Endometrial microvascular endothelial cells (primary cell): ENCODE measurements around the genes TBC1D20 and ANGPT4.

GRCh38 chr20:297842-298029 lies 366 bp downstream of the ZCCHC3 start:
- RAMPAGE, long total RNA: no peak

DNA sequence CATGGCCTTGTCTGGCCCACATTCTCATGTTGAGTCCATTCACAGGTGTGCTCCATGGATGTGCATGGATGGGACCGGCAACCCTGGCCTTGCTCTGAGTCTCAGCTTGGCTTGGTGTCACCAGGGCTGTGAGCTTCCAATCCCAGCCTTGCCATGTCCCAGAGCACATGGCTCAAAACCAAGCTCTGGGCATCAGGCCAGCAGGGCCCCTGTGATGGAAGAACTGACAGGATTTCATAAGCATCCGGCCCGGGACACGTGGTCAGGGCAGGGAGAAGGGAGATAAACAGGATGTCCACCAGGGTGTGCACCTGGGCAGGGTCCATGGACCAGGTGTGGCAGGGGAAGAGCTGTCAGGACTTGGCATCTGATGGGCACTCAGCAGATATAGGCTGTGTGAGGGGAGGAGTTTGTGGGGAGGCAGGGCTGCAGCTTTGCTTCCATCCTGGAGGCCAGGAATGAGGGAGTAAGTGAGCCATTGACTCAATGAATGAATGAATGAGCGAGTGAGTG lies 15.5 kb downstream of the NRSN2 start:
- RAMPAGE, long total RNA: no peak

GRCh38 chr20:444928-445206 lies 17.5 kb downstream of the TBC1D20 start:
- RAMPAGE, long total RNA: no peak

DNA sequence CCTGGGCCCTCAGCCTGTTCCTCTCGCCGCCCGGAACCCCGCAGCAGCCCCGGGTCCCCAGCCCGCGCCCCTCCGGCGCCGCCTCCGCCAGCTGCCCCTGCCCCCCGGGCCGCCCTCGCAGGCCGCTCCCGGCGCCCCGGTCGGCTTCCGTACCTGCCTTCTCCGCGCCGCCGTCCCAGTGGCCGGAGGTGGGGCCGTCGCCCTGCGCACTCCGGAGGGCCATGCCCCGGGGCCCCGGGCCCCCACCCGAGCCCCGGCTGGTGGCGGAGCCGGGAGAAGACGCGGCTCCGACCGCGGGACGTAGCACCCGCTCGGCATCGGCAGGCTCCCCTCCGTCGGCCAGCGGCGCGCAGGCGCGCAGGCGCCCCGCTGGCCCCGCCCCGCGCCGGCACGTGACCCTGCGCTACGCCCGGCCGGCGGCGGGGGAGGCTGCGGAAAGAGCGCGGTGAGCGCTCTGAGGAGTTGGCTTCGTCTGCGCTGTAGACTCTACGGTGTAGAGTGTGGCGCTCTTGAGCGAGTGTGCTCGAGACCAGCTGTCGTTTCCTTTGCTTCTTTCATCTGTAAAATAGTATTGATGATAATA lies at the start of gene TBC1D20:
TBC1D20 (minus strand) TSS at position 351 of the 583 bp plus-strand sequence.
- RAMPAGE, long total RNA: no peak

- RAMPAGE, long total RNA: no peak
Measured at GRCh38 chr20:844198-845312, 11.0 kb downstream of the FAM110A start.

DNA sequence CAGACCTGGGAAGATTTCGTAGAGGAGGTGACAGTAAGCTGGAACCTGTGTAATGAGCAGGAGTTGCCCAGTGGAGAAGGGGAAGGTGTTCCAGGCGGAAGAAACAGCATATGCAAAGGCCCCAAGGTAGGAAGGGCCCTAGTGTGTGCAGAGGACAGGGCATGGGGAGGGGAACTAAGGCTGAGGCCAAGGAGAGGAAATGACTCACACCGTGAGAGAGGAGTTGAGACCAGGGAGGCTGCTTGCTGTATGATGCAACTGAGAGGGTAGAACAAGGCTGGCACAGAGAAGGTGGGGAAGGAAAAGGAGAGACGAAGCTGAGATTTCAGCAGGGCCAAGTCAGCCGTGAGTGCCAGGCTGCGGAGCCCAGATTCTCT lies 34.7 kb downstream of the ANGPT4 start:
- RAMPAGE, long total RNA: no peak

GRCh38 chr20:911216-912082 lies 4.7 kb downstream of the ANGPT4 start:
- RAMPAGE, long total RNA: no peak

DNA sequence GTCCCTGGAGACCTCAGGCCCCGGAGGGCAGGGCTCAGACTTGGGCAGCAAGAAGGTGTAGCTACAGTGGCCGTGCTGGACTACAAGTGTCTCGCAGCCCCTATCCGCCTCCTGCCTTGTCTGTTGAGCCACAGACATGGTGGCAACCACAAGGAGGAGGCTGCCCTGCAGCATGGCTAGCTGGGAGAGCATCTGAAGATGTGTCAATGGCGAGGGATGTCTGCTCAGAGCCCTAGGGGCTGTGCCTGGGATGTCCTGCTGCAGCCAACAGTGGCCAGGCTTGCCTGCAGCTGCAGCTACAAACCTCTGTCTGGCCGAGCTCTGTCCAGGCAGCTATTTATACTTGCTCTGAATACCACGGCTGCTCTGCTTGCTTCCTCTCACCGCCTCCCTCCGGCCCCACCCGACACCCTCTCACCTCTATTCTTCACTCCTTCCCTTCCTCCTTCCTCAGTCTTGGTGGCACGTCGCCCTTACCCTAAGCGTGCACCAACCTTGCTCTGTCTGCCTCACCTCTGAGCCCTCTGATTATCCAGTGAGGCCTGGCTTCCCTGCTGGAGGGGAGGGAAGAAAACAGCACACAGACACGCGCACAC lies at the start of gene ANGPT4:
ANGPT4 (minus strand) TSS at position 312 of the 596 bp plus-strand sequence.
- RAMPAGE, long total RNA: no peak

DNA sequence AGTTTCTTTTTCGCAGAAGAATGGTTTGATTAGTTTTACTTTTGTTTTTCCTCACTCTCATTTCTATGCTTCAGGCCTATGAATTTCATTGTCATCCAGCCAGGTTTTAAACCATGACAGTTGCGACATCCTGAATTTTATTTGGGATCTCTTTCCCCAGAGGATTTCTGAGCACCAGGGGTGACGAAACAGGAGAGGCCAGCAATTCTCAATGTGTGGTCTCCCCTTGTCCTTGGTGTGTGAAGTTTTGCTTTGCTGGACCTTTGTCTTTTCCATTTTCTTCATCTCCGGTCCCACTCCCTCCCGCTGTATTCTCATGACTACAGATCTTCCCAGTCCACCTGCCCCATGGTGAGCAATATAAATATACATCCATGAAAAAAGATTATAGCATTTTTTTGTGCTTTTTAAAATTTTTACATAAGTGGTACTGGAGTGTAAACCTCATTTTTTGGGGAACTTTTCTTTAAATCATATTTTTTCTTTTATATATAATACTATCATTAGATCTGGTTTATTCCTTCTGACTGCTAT lies 4.7 kb downstream of the PSMF1 start:
- RAMPAGE, long total RNA: no peak

GRCh38 chr20:1154866-1155665 lies 29.7 kb downstream of the TMEM74B start:
- RAMPAGE, long total RNA: no peak

DNA sequence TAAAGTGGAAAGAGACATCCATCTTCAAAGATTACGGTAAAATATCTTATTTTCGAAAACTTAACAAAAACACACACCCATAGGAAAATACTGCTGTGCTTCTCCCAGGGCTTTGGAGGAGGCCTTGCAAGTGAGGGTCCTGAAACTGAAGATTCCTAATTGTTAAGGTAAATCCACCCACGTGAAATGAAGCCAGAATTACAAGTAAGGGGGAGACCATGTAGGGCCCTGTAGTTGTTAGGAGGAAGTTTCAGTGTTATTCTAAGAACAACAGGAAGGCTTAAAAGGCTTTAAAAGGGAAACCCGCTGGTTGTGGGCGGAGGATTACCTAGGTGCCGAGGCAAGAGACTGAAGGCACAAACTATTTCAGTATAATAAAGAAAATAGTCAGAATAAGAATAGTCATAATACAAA lies 10.1 kb upstream of the RAD21L1 start:
- RAMPAGE, long total RNA: no peak

DNA sequence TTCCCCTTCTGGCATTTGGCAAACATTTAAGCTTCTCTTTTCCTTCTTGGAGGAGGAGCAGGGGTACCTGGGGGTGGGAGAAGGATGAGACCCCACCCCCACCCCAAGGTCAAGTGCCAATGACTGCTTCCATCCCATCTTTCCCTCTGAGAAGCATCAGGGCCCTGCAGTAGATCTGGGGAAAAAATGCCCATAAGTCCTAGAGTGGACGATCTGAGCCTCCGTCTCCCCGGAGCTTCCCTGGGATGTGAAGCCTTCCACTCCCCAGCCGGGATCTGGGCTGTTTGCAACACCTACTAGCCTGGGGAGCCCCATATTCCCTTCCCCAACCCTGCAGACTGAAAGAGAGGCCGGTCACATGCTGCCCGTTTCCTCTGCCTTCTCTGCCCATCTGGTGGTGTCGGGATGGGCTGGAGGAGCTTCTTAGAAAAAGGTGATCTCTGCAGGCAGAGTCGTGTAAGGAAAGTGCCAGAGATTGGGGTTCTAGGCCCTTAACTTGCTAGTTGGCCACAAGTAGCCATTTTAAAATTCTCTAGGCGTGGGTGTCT lies 1.0 kb downstream of the SNPH start:
- RAMPAGE, long total RNA: no peak

GRCh38 chr20:1300852-1301497 lies 28.0 kb downstream of the SDCBP2 start:
- RAMPAGE, long total RNA: no peak

DNA sequence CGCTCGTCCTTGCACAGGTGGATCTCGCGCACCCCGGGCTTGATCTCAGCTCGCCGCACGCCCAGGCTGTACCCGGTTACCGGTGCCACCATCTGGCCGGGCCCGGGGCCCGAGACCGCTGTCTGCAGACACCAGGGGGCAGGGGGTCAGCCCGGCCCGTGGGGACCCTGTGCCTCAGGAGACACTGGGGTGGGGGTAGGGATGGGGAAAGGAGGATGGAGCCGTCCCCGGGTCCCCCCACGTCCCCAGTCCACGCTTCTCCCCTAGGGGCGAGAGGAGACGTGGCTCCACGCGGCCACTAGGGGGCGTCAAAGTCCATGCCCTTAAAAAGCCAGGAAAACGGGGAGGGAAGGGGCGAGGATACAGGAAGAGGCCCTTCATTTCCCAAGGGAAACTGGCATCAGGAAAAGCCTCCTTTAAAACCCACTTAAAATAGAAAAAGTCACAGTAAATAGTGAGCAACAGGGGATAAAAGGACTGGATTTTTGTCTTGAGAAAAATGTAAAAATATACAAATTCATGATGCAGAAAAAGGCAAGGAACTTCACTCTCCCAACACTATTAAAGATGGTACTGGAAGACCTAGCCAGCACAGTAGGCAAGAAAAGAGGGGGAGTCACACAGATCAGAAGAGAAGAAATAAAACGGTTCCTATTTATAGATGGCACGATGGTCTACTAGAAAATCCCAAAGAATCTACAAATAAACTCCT lies 15.4 kb downstream of the SDCBP2 start:
- RAMPAGE, long total RNA: no peak

DNA sequence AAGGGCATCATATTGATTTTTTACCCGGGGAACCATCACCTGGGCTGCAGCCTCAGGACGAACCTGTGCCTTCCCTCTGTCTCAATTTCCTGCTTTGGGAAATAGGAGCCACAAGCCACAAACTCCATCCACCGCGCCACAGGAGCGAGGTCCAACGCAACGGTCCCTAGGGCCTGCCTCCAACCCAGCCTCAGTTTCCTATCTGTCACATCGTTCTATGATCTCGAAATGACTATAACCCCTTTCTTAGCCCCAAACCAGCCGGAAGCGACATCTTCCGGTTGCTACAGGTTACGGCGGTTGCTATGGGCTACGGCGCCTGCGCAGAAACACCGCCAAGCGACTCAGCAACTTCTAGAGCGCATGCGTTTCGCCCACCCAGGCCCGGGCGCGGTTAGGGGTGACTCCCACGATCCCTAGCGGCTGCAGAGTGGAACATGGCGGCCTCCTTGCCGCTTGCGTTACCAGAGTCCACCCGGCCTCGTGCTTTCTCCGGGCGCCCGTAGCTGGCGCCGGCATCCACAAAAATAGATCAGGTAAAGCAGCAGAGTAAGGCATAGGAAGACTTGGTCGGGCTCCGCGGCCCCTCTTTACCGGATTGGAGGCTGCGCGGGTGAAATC lies 3.8 kb downstream of the SDCBP2 start:
- RAMPAGE, long total RNA: start-site peak on the plus strand centred at position 420 of the sequence, 28 bp wide, 26 and 17 reads in 2 replicates

- RAMPAGE, long total RNA: no peak
Measured at GRCh38 chr20:1336652-1337559, 8.0 kb upstream of the SDCBP2 start.

GRCh38 chr20:1341659-1342440 lies 12.9 kb upstream of the SDCBP2 start:
- RAMPAGE, long total RNA: no peak

GRCh38 chr20:1389500-1390146 lies 3.2 kb downstream of the FKBP1A start:
- RAMPAGE, long total RNA: no peak

- RAMPAGE, long total RNA: no peak
Measured at GRCh38 chr20:1467375-1468439, 1.1 kb upstream of the NSFL1C start.

- RAMPAGE, long total RNA: no peak
Measured at GRCh38 chr20:1870709-1871684, 24.2 kb upstream of the SIRPA start.